RPMI7951 (cell line): ENCODE results near the genes CD151 and AP2A2.

GRCh38 chr11:819509-820430, 1.1 kb downstream of the PNPLA2 start:
- RAMPAGE, long total RNA: no peak

- RAMPAGE, long total RNA: start-site peak on the plus strand at chr11:832971-833008, 137 and 130 reads in 2 replicates
These were observed at the start of gene CD151 for GRCh38 chr11:832410-833307. CD151 (plus strand) TSS chr11:832952.

DNA sequence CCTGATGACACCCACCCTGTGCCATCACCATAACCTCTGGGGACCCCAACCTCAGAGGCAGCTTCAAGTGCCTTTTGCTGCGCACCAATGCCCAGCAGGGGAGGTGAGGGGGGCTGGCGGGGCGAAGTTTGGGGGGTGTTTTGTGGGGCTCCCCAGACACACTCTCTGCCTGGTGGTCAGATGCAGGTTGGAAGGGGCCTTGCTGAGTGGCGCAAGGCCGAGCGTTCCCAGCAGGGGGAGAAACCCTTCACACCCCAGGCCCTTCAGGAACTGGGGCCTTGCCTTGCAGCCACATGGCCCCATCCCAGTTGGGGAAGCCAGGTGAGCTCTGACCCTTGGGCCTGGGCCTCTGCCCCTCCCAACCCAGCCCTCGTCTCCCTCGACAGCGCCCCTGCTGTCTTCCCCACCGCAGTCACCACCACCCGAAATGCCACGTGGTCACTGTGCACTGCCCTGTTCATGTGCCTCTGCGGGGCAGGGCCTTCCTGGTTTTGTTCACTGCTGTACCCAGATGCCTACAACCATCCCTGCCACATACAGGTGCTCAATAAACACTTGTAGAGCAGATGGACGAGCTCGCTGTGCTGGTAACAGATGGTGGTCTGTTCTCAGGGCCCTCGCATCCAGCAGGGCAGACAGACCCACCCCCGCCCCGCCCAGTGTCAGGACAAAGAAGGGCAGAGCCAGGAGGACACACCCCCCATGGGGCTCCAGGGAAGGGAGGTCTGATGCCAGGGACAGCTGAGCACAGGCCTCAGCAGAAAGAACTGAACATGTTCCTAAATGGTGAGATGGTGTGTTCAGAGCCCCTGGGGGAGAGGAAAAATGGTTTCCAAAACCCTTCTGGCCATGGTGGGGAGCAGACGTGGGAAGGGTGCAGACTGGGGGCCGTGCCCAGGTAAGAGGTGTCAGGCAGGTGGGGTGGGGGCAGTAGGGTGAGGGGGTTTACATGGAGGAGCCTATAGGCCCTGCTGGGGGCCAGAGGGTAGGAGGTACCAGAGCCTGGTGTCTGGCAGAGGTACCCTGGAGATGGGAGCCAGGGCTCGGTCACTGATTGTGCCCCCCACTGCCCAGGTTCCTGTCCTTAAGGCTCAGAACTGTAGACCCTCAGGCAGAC, 3.7 kb downstream of the POLR2L start:
- RAMPAGE, long total RNA: no peak

DNA sequence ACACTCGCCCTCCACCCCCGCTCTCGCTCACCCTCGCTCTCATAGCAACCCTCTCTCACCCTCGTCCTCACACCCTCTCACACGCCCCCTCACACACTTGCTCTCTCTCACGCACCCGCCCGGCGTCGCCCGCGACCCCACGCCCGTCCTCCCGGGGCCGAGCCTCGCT, 200 bp downstream of the CHID1 start:
- RAMPAGE, long total RNA: no peak

- RAMPAGE, long total RNA: no peak
These were observed at the start of gene AP2A2 for GRCh38 chr11:925120-926288. AP2A2 (plus strand) TSS chr11:925870.

- RAMPAGE, long total RNA: no peak
These were observed 793 bp downstream of the AP2A2 start for GRCh38 chr11:926289-927037.

GRCh38 chr11:932250-932563, 6.5 kb downstream of the AP2A2 start:
- RAMPAGE, long total RNA: no peak

GRCh38 chr11:955279-956226, 29.9 kb downstream of the AP2A2 start:
- RAMPAGE, long total RNA: no peak

- RAMPAGE, long total RNA: no peak
These were observed 38.8 kb downstream of the AP2A2 start for GRCh38 chr11:964304-965075.

DNA sequence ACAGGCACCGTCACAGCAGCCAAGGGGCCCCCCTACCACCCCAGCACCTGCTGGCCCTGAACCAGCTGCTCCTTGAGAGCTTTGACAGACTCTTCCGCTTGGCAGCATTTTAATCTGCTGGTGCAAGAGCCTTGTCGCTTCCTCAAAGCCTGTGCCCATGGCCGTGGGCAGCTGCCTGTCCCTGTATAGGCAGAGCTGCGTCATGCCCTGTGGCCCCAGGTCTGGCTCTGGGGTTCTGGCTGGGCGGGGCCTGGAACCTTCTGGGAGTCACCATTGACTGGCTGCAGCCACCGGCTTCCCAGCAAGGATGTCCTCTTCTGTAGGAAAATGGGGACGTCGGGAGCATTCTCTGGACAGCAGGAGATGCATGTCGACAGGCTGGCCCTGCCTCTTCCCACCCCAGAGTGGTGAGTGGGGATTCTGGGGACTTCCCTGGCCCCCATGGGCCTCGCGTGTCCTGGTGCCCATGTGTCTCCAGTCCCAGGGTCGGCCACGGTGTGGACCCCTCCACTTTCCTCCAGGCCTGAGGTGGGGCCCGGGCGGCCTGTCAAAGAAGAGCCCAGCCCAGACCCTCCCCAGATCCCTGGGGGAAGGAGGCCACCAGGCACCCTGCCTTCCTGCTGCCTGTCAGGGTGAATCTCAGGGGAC, 13.2 kb upstream of the MUC6 start:
- RAMPAGE, long total RNA: no peak

DNA sequence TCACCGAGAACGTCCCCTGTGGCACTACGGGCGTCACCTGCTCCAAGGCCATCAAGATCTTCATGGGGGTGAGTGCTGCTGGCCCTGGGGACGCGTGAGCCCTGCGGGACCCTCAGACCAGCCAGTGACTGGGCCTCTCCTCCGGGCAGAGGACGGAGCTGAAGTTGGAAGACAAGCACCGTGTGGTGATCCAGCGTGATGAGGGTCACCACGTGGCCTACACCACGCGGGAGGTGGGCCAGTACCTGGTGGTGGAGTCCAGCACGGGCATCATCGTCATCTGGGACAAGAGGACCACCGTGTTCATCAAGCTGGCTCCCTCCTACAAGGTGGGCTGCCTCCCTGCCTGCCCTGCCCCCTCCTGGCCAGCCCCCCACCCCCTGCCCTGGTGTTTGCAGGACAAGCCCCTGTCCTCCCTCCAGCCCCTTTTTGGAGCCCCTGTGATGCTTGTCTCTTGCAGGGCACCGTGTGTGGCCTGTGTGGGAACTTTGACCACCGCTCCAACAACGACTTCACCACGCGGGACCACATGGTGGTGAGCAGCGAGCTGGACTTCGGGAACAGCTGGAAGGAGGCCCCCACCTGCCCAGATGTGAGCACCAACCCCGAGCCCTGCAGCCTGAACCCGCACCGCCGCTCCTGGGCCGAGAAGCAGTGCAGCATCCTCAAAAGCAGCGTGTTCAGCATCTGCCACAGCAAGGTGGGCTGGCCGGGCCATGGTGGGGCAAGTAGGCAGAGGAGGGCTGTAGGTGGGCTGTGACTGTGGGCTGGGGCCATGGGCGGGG, 51.5 kb upstream of the MUC6 start:
- RAMPAGE, long total RNA: no peak

DNA sequence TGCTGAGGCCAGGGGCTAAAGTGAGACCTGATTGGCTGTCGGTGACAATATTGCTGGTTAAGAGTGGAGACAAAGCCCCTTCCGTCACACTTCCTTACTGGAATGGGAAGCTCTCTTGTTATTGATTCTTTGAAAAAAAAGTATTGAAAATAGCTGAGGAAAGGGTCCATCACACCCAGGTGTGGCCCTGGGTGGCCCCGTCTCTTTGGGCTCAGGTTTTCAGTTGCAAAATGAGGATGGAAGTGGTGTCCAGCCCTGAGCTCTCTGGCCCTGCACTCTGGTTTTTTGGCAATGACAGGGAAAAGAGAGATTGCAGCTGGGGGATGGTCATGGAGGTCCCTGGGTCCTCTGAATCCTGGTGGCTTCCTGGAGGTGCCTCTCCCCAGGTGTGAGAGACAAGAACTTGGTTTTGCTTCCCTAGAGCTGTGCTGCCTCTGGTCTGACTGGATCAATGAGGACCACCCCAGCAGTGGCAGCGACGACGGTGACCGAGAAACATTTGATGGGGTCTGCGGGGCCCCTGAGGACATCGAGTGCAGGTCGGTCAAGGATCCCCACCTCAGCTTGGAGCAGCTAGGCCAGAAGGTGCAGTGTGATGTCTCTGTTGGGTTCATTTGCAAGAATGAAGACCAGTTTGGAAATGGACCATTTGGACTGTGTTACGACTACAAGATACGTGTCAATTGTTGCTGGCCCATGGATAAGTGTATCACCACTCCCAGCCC, 57.4 kb upstream of the MUC6 start:
- RAMPAGE, long total RNA: no peak

DNA sequence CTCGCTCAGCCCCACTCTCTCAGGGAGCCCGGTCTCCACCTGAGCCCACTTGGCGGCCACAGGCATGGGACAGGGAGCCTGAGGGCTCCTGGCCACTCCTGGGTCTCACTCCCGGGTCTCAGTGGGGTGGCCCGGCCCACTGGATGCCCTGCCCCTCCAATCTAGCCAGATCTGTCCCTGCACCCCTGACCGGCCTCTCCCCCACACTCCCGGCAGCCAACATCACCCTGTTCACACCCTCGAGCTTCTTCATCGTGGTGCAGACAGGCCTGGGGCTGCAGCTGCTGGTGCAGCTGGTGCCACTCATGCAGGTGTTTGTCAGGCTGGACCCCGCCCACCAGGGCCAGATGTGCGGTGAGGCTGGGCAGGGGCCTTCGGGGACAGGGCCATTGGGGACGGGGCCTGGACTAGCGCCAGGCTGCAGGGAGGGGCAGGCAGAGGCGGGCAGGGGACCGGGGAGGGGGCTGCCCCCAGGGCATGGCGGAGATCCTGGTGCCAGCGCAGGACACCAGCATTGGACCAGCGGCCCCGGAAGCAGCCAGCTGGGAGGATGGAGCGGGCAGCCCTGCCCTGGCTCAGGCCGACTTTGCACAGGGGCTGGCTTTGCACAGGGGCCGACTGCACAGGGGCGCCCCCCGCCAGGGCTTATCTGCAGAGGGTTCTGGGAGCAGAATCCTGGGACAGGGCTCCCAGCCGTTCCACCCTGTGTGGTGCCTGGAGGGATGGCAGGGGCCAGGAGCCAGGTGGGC, 8.5 kb downstream of the MUC5B start:
- RAMPAGE, long total RNA: no peak

DNA sequence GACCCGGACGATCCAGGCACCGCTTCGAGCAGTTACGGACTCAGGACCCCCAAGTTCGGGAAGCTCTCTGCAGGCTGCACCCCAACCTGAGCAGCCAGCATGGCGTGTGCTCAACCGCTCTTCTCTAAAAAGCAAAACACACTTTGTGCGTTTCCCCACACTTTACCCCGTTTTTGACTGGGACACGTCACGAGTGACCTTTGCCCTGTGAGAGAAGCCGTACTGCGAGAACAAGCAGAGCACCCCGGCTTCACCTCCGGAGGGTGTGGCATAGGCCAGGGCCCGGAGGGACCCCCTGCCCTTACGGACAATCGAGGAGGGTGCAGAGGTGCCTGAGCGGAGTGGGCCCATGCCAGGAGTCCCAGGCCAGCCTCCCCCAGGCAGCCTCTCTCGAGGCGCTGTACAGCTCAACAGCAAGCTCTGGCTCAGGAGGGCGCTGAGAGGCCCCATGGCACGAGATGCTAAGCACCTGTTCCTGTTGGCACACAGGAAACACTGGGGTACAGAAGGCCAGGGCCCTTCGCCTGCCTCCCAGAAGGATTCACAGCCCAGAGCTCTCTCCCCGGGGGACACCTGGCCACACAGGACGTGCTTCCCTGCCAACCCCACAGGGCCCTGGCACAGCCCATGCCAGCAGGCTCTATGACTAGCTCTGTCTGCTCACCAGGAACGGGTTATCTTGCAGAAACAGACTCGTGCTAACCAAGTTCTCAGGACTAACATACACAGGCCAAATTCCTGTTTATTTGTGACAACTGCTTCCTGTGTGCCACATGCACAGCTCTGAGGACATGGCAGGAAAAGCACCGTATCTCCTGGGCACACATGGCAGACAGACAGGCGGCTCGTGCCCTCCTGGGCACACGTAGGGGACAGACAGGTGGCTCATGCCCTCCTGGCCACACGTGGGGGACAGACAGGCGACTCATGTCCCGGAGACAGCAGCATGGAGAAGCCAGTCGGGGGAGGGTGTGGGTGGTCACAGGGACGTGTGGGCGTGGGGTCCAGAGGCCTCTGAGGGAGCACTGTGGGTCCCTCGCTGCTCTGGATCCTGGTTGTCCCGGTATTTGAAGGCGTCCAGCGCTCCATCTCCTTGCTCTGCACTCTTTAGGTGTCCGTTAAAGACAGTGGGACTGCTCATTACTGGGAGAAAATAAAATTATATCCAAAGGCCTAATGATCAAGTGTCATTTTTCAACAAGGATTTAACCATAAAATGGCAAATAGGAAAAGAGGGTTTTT, 11.6 kb downstream of the TOLLIP start:
- RAMPAGE, long total RNA: no peak

DNA sequence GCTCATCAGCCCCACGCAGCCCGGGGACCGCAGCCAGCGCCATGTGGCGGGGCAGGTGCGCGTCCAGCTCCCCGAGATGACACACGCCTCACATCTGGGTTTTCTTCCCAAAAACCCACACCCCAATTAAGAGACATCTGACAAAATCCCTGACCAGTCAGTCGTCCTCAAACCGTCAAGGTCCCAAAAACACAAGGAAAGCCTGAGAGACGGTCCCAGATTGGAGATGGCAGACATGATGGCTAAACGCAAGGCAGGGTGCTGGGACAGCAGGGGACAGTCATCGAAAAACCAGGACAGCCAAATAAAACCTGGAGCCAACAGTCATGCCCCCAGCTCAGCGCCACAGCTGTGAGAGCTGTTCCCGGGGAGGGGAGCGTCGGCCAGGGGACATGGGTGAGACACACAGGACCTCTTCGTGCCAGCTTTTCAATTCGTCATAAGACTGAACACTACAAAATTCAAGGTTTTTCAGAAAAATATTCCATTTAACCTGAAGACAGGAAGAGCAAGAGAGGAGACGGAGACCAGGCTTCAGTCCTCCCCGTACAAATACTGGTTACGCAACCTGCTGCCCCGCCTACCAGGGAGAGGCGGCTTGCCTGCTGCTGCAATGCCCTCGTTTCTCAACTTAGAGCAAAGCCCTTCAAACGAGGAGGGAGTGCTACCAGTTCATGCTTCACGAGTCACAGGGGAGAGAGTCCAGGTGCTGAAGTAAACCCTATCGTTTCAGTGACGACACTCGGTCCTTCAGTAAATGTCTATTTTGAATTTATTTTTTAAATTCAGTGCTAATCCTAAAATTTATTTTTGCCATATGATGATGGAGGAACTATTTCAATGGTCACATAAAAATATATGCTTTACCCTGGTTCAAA, 10.5 kb downstream of the TOLLIP start:
- RAMPAGE, long total RNA: no peak

GRCh38 chr11:1299600-1300485, 9.6 kb downstream of the TOLLIP start:
- RAMPAGE, long total RNA: no peak

DNA sequence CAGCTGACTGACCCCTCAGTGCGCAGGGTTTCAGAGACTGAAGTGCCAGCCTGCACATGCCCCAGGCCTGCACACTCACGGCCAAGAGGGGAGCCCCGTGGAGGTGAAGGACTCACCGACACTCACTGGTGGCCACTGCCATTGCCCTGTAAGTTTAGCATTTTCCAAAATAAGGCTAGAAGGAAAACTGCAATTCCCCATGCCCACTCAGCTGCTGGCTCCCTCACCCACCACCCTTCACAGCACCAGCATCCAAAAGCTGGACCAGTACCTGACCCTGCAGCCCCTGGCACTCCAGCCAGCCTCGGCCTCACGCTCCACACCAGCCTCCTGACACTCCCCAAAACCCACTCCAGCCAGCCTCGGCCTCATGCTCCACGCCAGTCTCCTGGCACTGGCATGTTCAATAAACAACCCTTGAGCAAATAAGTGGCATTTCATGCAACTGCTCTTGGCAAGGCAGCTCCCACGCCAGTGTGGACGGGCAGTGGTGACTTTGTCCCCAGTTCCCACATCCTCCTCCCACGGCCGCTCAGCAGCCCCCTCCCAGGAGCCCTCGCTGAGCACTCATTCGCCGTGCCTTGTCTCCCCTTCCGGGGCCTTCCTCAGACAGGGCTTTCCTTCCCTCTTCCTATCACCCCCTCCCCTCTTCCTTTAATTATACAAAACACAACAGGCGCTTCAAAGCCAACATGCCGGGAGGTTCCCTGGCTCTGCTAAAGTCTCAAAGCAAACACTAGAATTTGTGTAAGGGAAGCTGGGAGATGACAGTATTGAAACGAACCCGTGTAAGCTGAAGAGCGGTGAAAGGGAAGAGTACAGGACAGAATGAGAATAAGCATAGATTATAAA, 6.9 kb downstream of the TOLLIP start:
- RAMPAGE, long total RNA: no peak

- RAMPAGE, long total RNA: no peak
These were observed 1.4 kb downstream of the TOLLIP start for GRCh38 chr11:1307894-1308511.

DNA sequence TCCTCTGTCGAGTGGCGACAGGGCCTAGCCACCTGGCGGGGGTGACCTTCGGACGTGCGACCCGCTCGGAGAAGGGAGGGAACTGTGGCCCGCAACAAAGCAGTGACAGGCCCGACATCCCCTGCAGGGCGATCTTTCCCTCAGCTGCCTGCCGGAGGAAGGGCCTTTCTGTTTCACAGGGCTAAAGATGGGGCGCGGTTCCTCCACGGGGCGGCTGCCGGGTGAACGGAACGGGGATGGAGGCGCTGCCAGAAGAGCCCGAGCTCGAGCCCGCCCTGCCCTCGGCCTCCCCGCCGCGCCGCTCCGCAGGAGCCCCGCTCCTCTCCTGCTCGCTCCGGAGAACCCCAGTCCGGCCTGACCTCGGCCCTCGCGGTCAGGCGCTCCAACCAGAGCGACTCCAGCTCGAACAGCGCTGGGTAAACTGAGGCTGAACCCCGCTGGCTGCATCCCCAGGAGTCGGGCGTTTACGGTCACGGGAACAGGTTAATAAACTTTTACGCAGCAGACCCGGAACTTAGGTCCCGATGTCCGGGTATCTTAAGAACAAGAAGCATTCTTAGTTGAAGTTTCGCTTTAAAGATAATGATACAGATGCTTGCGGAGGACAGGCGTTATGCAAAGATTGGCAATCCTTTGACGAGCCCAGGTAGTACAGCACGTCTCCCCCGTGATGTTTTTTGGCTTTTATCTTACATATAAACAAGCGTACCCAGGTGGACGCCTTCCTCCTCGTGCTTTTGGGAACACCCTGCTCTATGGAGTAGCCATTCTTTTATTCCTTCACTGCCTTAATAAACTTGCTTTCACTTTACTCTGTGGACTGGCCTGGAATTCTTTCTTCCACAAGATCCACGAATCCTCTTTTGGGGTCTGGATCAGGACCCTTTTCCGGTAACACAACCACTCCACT, 720 bp upstream of the TOLLIP start:
- RAMPAGE, long total RNA: no peak

DNA sequence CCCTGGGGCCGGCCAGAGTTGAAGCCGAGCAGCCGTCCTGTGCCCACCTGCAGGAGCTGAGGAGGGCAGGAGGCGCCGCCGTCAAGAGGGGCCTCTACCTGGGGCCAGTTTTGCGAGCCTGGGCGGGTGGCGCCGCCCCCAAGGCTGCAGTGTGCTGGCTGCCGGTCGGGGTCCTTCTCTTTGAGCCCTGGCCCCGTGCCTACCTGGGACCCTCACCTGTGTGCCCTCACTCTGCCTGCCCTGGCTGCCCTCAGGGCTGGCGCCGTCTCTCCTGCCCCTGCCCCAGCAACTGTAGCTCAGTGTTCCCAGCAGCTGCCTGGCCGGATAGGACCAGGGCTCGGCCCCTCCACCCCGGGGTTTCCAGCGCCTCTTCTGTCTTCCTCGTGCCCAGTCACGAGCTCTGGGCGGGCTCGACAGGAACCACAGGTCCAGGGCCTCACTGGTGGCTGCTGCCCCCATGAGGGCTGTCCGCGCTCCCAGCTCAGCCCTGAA, 38.3 kb downstream of the MOB2 start:
- RAMPAGE, long total RNA: no peak